Foreskin fibroblast (primary cell): ENCODE results near the genes LHFPL4 and CRELD1.

DNA sequence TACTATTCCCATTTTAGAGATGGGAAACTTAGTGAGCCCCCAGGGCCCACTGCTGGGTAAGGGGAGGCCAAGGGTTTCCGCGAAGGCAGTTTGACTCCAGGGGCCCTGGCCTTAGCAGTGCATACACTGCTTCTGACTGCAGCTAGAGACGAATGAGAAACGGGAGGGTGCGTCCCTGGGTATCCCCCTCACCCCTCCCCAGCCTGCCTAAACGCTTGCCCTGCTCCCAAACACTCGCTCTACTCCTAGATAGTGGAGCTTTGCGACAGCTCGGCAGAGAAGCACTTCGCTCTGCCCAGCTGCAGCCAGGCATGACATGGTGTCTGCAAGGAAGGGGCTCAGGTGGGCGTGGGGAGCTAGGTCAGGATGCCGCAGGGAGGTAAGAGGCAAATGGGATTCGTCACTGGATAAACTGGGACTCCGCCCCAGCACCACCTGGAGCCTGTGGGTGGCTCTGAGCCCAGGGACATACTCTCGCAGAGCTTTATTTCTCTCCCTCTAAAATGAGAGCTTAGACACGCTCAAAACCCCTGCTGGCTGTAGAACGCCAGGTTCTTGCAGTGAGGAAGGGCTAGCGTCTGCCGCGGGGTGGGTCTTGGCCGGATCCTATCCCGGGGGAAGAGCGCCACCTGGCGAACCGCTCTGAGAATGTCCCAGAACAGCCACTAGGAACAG is 52.8 kb upstream of the SRGAP3 start:
- RRBS: 2% methylated on average over 4 of the region's 25 CpGs

DNA sequence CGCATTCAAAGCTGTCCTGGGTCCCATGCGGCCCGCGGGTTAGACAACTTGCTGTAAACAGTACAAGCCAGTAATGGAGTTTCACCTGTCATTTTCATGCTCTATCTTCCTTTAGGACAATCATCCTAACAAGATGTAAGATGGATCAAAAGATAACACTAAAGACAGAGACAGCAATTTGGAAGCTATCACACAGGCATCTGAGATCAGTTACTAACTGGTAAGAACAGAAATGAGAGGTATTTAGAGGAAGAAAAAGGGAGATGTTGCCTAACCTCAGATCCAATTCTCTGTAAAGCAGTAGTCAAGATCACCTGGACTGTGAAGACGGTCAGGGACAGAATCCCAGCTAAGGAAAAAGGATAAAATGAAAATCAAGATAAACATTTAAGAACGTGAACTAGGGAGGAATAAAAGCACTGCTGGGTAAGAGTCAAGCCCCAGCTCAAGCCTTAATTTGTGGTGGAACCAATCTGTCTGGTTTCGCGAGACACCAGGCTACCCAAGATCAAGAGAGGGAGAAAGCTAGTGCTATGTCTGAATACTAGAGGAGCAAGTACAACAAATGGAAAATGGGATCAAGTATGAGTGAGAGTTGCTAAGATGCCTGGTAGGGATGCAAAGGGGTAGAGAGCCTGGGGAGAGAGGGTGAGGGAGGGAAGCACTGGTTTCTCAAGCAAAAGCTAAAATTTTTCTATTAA is 2.0 kb upstream of the SETD5 start:
- RRBS: no CpG with 5 or more reads among the region's 8 CpGs

DNA sequence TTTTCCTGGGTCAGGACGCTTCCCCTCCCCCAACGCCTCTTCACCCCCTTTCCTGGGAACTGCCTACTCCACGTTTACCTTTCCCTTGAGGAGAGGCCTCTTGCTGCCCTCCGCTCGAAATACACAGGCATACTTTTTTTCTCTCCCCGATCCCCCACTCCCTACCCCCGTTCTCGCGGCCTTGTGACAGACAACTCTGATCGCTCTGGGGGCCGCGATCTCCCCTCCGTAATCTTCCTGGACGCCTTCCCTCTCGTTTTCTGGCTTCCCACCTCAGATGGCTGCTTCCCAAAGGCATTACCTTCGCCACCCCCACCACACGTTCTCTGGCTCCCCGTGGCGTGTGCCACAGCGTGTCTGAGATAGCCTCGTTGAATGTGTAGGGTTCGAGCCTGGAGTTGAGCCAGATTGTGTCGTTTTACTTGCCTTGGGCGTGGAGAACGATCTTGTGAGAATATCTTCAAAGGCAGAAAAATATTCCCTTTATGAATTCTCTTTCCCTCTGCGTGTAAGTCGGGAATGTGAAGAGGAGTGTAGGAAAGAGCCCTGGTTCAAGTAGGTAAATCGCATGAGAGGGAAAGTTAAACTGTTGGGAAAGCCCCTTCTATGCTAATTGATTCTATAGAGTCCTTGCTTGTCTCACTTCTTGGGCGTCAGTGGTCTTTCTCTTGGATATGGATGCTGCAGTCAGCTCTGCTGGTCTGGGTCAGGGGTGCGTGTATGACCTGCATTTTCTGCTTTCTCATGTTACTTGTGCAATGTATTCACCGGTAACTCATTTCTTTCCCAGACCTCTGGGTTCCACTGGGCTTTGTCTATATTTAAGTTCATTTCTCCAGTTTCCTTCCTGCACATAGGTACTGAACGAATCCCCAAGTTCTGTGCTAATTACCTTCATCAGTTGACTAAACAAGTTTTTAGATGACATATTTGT is 1.1 kb downstream of the SETD5 start:
- RRBS: no CpG with 5 or more reads among the region's 32 CpGs

DNA sequence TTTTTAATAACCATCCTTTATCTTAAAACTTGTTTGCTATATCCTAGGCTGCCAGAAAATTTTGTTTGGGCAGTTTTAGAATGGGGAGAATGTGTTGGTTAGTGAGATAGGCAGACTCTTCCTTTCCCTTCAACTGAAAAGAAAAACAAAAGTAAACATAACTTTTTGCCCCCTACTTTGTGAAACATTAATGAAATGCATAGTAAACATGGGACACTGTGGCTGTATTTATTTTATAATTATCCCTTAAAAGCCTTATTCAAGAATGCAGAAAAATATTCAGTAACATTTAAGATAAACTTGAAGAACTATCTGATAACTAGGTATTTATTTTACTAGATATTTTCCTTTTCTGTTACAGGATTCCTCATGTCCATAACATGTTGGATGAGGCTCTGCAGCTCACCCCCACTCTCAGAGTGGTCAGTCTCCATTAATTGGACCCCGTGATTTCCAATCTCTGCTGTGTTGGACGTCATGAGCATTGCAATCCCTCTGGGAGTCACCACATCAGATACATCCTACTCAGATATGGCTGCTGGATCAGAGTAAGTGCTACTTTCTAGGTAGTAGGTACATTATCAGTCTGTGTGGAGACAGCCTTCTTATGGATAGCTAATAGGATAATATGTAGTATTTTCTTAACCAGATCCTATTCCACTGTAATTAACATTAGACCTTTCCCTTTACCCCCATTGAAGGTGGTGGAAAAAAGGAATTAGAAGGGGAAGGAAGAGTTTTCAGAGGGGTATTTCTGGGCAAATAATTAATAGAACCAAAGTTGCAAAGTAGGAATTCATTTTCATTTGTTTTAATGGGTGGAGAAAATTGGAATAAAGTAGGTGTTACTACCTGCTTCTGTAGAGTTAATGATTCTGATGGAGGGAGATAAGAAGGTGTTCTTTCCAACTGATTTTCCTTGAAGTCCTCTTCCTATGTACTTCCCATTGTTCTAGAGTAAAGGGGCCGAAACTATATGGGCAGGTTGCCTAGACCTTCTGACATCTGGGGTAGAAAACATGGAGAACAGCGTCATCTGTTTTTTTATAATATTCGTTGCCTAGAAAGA is 31.4 kb downstream of the SETD5 start:
- RRBS: no CpG with 5 or more reads among the region's 5 CpGs

DNA sequence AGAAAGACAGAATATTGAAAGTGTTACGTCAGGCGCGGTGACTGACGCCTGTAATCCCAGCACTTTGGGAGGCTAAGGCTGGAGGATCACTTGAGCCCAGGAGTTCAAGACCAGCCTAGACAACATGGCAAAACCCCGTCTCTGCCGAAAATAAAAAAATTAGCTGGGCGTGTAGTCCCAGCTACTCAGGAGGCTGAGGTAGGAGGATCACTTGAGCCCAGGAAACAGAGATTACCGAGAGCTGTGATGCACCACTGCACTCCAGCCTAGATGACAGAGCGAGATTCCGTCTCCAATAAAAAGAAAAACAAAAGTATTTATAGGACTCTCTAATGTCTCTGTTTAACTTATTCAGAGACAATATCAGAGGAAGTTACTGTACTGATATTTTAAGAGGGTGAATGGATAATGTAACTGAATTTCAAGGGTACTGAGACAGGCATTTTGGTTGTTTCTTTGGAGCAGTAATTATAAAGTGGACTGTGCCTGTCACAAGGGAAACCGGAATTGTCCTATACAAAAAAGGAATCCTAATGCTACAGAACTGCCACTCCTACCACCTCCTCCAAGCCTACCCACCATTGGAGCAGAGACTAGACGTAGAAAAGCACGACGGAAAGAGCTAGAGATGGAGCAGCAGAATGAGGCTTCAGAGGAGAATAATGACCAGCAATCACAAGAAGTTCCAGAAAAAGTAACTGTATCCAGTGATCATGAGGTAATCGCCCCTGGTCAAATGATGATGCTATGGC is 47.3 kb downstream of the SETD5 start:
- RRBS: no CpG with 5 or more reads among the region's 15 CpGs

- RRBS: no CpG with 5 or more reads among the region's 3 CpGs
Measured at GRCh38 chr3:9460173-9461063, 63.0 kb downstream of the SETD5 start.

DNA sequence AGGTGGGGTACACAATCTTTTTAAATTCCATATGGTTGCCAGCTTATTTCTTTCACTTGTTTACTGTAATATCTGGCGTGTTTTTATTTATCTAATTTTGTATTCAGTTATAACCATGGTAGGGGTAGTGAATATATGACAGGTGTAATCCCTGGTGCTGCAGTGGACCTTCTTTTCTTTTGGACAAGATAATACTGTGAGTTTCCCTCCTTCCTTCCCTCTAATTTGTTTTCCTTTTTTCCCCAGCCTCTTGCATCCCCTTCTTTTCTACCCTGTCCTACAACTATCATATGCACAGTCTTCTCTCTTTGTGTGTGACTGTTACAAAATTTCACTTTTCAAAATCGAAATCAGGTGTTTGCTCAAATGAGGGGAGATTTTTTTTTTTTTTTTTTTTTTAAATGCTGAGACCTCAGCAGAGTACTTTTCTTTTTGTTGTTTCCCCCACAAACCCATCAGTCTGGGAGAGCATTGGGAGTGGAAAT is 76.3 kb downstream of the LHFPL4 start:
- RRBS: no CpG with 5 or more reads among the region's 2 CpGs

DNA sequence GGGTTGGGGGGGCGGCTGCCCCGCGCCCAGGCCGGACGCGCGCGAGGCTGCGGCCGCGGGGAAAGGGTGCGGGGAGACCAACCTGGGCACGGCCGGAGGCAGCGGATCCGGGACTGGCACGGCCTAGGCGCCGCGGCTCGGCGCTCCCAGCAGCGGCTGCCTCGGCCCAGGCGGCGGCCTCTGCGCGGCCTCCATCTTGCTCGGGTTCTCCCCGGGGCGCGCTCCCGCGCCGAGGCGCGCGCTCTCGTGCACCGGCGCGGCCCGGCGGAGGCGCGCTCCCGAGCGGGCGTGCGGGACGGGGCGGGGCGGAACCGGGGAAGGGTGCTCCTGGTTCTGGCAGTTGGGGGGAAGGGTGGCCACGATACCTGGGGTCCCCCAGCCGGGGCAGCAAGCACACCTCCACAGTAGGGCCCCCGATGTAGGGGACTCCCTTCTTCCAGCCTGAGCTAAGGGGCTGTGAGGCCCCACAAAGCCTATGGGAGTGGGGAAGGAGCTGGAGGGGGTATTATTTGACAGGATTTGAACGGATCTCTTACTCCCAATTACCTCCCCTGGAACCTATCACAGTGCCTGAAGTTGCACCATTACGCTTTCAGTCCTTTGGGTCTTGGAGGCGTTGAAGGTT is at the start of gene LHFPL4:
Gene LHFPL4, minus strand, starts transcription at position 220 of the 625 bp plus-strand sequence.
- RRBS: 3% methylated on average over 46 of the region's 60 CpGs

- RRBS: no CpG with 5 or more reads among the region's 5 CpGs
Measured at GRCh38 chr3:9913353-9913846, 3.5 kb upstream of the IL17RC start.

GRCh38 chr3:9933753-9934181 is at the start of gene CRELD1:
Gene CRELD1 (plus strand): TSS chr3:9933834.
- RRBS: 2% methylated on average over 8 of the region's 31 CpGs

DNA sequence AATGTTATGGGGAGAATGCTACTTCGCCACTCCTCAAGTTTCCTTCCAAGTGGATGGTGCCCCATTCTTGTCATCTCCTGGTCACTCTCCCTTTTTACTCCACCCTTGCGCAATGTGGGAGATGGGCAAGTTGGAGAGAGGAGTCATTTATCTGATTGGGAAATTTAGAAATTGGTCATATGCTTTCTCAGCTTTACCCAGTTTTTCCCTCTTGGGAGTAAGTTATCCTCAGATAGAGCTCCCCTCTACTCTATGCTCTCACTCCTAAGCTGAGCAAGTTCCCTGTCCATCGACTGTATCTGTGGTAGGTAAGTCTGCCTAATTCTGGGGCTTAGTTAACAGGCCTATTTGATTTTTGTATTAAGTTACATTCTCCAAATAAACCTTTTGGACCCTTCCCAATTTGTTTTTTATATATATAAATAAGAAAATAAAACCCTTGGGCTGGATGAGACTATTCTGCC is 14.3 kb downstream of the FANCD2OS start:
- RRBS: no CpG with 5 or more reads among the region's 3 CpGs

DNA sequence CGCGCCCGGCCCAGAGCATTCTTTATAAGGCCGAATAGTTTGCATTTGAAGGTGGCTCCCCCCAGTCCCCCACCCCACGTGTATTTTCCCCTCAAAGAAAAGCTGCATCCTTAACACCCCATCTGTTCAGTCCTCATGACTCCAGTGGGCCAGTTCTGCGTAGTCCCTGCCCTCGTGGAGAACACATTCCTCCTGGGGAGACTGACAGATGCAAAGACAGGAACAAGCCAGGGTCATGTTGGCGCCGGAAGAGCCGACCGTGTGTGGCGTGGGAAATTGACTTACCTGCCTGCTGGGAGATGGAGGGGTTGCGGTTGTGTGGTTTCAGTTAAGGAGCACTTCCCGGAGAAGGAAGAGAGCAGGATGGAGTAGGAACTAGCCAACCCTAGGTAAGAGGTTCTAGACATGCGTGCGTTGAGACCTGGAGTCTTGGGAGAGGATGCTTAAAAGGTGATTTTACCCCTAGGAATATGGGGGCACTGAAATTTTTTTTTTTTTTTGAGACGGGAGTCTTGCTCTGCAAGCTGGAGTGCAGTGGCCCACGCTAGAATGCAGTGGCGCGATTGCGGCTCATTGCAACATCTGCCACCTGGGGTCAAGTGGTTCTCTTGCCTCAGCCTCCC is 1.2 kb downstream of the VHL start:
- RRBS: 78% methylated on average over 6 of the region's 21 CpGs

DNA sequence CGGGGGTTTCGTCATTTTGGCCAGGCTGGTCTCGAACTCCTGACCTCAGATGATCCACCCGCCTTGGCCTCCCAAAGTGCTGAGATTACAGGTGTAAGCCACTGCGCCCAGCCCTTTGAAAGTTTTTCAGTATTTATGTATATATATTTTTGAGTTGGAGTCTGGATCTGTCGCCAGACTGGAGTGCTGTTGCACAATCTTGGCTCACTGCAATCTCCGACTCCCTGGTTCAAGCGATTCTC is 1.7 kb downstream of the VHL start:
- RRBS: no CpG with 5 or more reads among the region's 8 CpGs

DNA sequence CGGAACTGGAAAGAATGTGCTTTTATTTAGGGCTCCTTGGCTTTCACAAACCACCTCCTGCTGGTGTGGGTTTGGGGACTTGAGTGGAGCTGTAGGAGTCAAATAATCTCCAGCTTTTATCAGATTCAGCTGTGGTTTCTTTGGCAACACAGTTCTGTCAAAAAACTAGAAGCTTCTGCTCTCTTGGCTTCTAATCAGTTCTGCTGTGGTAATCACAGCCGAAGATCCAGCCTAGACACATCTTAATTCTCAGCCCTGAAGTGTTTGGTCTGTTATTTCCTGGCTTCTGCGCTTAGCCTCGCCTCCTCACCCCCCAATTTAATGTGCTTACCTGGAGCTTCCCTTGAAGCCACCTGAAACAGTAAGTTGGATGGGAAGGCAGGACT is 21.4 kb downstream of the IRAK2 start:
- RRBS: no CpG with 5 or more reads among the region's 4 CpGs

DNA sequence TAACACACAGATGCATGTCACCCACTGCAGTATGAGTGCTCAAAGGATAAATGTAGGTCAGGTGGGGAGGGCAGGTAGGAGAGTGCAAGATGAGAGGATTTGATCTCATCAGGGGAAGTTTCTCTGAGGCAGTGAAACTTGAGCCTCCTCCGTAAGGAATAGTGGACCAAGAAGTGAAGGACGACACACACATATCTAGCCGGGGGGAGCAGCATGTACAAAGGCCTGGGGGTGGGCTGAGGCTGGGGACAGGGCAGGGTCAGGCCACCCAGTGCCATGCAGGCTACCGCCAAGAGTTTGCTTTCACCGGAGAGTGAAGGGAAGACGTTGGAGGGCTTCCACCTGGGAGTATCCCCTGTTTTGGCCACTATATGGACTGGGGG is 24.4 kb downstream of the IRAK2 start:
- RRBS: 88% methylated on average over 3 of the region's 6 CpGs

- RRBS: no CpG with 5 or more reads among the region's 10 CpGs
Measured at GRCh38 chr3:10205398-10206267, 40.9 kb downstream of the IRAK2 start.

GRCh38 chr3:10232071-10232702 is 16.1 kb upstream of the TATDN2 start:
- RRBS: no CpG with 5 or more reads among the region's 16 CpGs

GRCh38 chr3:10845441-10845875 is 29.4 kb downstream of the SLC6A11 start:
- RRBS: no CpG with 5 or more reads among the region's 2 CpGs

DNA sequence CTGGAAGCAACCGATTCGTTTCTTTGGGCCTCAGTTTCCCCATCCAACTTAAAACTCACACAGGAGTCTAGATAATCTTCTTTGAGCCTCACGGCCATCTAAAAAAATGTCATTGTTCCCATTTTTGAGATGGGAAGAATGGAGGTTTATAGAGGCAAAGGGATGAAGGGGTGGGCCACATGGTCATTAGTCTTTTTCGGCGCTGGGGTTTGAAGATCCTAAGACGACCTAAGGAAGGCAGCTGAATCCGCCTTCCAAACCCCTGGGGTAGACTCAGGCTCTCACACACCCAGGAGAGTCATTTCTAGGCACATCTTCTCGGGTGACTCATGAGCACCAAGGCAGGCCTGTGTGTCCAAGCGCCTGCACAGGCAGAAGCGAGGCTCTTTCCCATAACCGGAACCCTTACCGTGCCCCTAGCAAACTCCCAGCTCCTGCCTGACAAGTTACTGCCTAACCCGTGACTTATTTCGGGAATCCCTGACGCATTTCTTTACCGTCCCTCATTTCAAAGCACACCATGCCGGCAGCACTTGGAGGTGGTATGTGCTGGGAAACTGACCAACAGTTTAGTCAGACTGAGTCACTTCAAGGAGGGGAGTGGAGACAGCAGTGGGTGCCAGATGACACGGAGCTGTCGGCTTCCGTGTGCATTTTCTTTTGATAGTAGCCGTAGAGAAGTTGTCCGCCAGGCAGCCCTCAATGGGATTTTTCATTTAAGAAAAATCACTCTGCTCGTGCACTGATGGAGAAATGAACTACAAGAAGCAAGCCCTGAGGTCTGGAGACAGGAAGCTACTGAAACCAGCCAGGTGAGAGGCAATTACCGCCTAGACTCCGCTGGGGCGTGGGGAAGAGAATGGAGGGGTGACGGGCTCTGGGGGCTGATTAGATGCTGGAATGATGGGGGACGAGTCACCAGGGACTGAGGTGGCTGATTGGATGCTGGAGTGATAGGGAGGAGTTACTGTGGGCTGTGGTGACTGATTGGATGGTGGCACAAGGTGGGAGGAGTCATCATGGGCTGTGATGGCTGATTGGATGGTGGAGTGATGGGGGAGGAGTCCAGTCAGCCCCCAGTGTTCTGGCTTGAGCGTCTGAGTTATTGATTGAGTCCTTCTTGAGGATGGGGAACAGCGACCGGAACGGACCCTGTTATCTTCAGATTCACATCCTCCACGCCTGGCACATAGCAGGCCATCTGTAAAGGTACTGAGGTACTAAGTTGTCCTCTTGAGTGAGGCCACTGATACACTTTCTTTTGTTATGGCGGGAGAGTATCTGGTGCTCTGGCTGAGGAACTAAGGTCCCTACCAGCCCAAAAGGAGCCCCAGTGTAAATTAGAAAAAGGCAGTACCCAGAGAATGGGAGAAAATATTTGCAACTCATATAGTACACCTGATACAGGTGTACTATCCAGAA is 17.2 kb upstream of the HRH1 start:
- RRBS: 10% methylated on average over 2 of the region's 34 CpGs

GRCh38 chr3:11273198-11273607 is 1.0 kb downstream of the ATG7 start:
- RRBS: no CpG with 5 or more reads among the region's 1 CpG